ENCODE measurements around the gene FAXDC2.

GRCh38 chr5:154042799-154043224, 4.0 kb downstream of the MFAP3 start:
- PRO-cap, result bidirectional peak, plus-strand start at chr5:154043015, minus-strand start at chr5:154042898
- RAMPAGE, long total RNA, 5 experiments, result no peak in any of the 5 experiments
- RRBS, result no CpG with 5 or more reads among the region's 2 CpGs

DNA sequence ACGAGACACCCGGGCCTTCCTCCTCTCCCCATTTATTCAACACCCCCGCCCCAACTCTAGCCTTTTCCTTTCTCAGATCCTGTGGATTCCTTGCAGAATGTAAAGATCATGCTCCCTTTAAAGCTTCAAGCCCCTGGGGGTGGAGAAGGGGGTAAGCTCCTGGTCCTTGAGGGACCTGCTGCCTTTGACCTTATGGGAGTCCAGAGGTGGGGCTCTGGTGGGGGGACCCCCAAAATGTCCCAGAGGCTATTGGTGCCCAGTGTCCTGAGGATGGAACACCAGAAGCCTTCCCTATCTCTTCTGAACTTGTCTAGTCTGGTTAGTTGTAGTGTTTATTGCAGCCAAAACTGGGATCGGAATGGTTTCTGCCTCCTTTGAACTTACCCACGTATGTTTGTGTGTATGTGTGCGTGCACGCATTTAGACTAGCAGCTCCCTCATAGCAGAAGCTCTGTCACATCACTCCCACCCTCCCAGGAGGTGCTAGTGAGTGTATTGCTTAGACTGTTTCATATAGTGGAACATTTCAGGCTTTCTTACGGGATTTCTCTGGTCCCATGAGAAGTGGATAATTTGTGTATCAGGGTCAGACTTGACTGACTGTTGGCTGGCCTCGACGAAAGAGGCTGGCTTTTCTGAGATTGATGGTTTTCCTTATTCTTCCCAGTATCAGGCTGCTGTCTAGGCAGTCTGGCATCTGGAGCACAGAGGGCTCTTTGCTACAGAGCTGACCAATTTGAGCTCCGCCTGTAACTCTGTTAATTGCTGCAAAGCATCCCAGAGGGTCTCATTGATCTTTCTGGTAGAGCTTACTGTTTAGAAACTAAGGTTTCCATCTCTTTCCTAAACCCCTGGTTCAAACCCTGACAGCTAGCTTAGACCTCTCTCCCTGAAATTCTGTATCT, 1.2 kb downstream of the GALNT10 start:
- PRO-cap, result no peak
- RAMPAGE, long total RNA, 5 experiments, result no peak in any of the 5 experiments
- RRBS, result no CpG with 5 or more reads among the region's 11 CpGs

GRCh38 chr5:154272825-154273663, 82.5 kb downstream of the GALNT10 start:
- PRO-cap, result no peak
- RAMPAGE, long total RNA, 5 experiments, result start-site peak on the plus strand in 1 of 5 experiments, at chr5:154272771-154272944 at its widest, 10 reads per replicate
- RRBS, result no CpG with 5 or more reads among the region's 6 CpGs

DNA sequence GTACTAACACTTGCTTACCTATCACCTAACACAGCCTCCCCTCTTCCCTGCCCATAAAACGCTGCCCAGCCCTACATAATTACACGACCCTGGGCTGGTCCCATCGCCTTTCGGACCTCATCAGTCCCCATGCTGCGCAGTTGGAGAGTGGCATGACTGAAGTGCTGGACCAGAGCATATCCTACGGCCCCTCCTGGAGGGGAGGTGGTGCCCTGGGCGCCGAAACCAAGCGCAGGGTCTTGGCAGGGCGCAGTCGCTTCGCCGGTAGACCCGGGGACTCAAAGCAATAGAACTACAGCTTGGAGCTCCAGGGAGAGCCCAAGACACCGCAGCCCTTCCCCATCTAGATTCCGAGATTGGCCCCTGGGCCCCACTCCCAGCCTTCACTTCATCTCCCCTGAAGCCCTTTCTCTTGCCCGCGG, 969 bp upstream of the SAP30L start:
- PRO-cap, result no peak
- RAMPAGE, long total RNA, 5 experiments, result no peak in any of the 5 experiments
- RRBS, result no CpG with 5 or more reads among the region's 18 CpGs

DNA sequence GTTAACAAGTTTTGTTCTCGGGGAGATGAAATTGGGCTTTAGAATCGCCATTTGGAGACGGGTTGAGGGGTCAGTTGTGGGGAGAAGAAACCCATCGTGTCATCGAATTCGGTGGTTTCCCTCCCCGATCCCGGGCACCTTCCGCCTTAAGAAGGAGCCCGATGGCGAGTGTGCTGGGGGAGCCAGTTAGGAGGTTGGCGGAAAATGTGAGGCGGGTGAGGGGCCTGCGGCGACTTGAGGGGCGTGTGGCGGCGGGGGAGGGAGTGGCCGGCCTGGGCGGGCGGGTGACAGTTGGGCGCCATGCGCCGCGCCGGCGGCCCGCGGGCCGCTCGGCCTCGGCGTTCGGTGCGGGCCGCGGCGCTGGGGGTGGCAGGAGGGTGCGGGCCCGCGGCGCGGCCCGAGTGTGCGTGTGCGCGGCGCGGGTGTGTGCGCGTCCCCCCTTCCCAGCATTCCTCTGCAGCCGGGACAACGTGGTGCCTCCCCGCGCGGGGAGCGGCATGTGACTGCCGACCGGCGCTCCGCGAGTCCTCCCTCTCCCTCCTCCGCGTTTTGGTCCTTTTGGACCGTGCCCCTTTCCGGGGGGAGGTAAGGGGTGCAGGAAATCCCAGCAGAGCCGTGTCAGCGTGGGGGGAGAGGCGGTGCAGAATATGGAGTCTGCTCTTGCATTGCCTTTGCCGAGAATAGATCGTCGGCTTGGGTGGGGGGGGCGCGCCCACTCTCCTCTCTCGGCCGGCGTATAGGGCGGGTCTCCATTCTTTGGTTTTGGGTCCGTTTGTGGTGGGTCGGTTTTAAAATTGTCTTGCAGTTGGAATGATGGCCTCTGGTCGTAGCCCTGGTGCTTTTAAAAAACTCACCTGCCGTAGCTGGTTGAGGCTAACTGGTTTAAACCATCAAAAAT, 1.8 kb downstream of the LARP1 start:
- PRO-cap, result bidirectional peak, plus-strand start at position 449 of the sequence, minus-strand start at position 456 of the sequence
- RAMPAGE, long total RNA, 5 experiments, result no peak in any of the 5 experiments
- RRBS, result 2% methylated on average over 23 of the region's 82 CpGs

DNA sequence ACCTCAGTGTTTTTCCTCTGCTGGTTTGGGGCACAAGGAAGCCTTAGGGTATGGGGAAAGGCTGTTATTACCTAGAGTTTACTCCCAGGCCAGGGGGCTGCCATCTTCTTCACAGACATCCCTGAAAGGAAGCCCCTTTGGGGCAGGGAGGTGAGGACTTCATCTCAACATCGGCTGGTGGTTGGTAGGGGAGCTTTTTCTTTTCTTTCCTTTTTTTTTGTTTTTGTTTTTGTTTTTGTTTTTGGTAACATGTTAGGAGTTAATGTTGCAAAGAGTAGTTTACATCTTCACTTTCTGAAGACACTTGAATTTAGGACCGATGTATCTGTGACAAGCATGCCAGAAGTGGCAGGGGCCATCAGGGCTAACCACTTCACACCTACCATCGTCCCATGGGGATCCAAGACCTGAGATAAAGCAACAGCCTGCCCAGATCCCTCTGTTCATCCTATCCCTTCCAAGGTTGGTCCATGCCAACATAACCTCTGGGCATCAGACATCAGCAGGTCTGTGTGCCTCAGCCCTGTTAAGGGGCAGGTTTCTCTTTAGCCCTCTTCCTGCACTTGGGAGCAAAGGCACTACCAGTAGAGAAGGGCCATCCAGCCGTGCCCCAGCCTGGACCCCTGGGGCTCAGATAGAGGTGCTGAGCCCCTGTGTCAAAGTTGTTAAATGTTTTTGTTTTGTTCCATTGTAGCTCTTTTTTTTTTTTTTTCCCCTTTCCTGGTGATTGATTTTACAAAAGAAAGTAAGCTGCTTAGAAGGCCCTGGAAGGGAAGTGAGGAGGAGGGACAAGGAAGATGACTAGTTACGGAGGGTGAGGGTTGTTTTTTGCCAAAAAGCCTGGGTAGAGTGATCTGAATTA, 33.9 kb downstream of the FAXDC2 start:
- PRO-cap, result no peak
- RAMPAGE, long total RNA, 5 experiments, result no peak in any of the 5 experiments
- RRBS, result no CpG with 5 or more reads among the region's 5 CpGs

DNA sequence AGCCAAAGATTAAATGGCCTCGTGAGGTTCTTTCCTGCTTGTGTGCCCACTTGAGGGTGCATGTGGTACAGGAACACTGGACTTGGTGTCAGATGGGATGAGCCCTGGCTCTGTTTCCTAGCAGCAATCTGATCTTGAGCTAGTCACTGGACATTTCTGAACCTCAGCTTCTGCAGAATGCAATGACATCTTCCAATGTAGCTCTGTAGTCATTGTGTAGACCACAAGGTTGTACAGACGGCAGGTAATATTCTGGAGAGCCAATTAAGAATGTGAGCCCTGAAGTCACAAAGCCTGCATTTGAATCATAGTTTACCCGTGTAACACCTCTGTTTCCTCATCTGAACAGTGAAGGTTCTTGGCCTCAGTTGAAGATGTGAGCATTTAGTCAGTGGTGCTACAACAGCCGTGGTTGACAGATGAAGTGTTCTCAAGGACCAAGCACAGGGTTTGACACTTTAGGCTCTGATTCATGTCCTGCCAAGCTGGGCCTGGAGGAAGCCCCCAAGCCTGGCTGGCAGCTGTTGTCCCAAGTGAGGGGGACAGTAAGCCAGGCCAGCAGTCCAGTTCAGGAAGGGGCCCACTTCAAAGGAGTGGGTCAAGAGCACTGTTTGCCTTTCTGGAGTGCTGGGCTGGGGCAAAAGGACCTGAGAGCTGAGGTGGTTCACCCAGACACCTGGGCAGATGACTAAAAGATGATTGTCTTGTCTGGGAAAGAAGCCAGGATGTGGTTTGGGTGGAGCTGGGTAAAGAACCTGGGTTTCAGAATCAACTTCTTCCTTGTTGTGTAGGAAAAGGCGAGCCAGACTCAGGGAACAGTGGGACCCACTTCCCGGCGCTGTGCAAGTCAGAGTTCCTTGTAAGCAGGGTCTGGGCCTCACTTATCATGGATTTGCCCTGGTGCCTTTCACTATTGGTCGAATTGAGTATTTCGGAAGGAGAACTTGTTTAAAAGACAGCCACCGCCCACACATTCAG, 20.7 kb downstream of the FAXDC2 start:
- PRO-cap, result no peak
- RAMPAGE, long total RNA, 5 experiments, result start-site peak on the minus strand in 1 of 5 experiments, centred at position 639 of the sequence, 6 reads per replicate
- RRBS, result no CpG with 5 or more reads among the region's 10 CpGs

- PRO-cap, result no peak
- RAMPAGE, long total RNA, 5 experiments, result no peak in any of the 5 experiments
- RRBS, result no CpG with 5 or more reads among the region's 4 CpGs
Measured at GRCh38 chr5:154837494-154837917, 12.9 kb downstream of the FAXDC2 start.

DNA sequence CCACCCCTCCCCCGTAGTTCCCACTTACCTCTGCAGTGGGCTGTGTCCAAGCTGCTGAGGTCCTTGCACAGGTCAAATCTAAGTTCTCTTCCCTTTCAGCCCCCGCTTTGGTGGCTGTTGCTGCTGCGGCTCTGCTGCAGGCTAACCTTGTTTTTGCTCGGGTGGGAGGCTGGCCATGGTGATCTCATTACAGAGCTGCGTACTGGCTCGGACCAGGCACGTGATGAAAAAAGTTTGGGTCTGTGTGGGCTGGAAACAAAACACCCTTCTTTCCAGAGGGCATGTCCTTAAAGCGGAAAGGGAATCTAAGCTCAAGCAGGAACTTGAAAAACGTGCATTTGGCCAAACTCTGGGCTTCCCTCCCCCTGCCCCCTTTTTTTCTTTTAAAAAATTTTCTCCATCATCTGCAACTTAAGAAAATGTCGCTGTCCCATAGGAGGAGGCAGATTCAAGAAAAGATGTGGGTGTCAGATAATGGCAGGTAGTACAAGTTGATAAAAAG, at the start of gene FAXDC2:
Gene FAXDC2 (minus strand): TSS at position 149 of the 502 bp plus-strand sequence.
- PRO-cap, result no peak
- RAMPAGE, long total RNA, 5 experiments, result start-site peak on the minus strand in 3 of 5 experiments, centred at positions 133 to 151 of the sequence, 42 to 140 reads per replicate
- RRBS, result no CpG with 5 or more reads among the region's 10 CpGs

GRCh38 chr5:154857316-154857647, 1.1 kb upstream of the CNOT8 start:
- PRO-cap, result bidirectional peak, plus-strand start at chr5:154857491, minus-strand start at chr5:154857517
- RAMPAGE, long total RNA, 5 experiments, result no peak in any of the 5 experiments
- RRBS, result no CpG with 5 or more reads among the region's 23 CpGs

DNA sequence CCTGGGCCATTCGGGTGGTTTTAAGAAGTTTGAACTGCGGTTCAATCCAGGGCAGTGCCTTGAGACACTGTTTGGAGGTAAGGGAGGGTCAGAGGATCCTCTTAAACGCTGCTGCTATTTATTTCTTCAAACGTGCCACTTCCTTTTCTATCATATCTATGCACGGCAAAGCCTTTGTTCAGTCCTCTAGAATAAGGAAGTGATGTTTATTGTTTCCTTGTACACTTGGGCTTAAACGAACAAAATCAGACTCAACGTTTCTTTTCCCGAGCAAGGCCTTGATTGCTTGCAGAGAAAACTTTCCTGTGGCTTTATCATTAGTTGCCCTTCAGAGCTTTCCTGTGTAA, 966 bp downstream of the CNOT8 start:
- PRO-cap, result no peak
- RAMPAGE, long total RNA, 5 experiments, result no peak in any of the 5 experiments
- RRBS, result no CpG with 5 or more reads among the region's 8 CpGs

DNA sequence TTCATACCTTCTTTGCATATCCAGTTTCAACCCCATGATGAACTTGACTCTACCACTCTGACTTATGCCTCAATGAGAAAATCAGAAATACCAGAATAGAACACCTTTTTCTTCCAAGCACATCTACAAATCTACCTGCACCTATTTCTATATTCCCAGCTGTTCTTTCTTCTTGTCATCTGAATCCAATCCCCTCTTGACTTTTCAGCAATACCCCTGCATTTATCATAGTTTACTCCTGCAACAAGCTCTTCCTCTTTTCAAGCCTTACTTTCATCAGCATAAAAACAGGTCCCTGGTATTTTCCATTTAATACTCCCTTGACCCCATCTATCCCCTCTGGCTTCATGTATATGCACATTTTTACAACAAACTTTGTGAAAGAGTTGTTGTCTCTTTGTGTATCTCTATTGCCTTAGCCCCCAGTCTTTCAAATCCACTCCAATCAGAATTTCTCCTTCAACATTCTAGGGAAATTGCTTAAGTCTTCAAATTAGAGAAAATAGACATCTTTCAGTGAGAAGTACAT, 3.1 kb downstream of the GEMIN5 start:
- PRO-cap, result no peak
- RAMPAGE, long total RNA, 5 experiments, result no peak in any of the 5 experiments

DNA sequence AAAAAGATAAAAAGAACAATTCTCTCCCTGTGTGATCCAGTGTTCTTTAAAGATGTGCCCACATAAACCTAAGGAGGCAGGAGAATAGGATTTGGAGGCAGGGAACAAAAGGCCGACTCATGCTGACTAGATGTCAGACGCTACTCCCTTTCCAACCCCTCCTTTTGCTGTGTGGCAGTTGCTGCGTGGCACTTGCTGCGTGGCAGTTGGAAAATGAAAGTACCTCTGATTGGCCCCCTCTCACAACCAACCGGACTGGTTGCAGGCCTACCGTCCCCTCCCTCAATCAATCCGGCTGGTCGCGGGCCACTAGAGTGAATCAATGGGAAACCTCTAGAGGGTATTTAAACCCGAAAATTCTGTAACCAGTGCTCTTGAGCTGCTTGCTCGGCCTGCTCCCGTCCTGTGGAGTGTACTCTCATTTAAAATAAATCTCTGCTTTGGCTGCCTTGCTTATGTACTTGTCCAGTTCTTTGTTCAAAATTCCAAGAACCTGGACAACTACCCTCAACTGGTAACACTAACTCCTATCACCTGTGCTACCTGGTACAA, 551.1 kb downstream of the KIF4B start:
- PRO-cap, result no peak
- RAMPAGE, long total RNA, 5 experiments, result no peak in any of the 5 experiments
- RRBS, result no CpG with 5 or more reads among the region's 12 CpGs

GRCh38 chr5:155729072-155729436, 597.9 kb upstream of the SGCD start:
- PRO-cap, result no peak
- RAMPAGE, long total RNA, 5 experiments, result no peak in any of the 5 experiments
- RRBS, result no CpG with 5 or more reads among the region's 19 CpGs

DNA sequence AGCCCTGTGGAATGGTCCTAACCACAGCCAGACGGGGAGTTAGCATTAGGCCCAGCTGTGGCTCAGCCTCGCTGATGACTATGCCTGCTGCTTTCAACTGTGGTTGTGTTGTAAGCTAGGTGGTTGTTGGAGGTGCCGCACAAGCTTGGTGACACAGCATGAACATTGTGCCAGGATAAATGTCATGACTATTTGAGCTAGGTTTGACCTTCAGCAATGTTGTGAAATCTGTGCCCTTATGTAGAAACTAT, 40.7 kb downstream of the SGCD start:
- PRO-cap, result no peak
- RAMPAGE, long total RNA, 5 experiments, result no peak in any of the 5 experiments
- RRBS, result no CpG with 5 or more reads among the region's 3 CpGs

- PRO-cap, result no peak
- RAMPAGE, long total RNA, 5 experiments, result no peak in any of the 5 experiments
- RRBS, result no CpG with 5 or more reads among the region's 2 CpGs
Measured at GRCh38 chr5:156479671-156480233, 152.8 kb downstream of the SGCD start.

GRCh38 chr5:157049664-157049998, 9.3 kb downstream of the HAVCR1 start:
- PRO-cap, result no peak
- RAMPAGE, long total RNA, 5 experiments, result no peak in any of the 5 experiments
- RRBS, result no CpG with 5 or more reads among the region's 1 CpG

GRCh38 chr5:157106435-157107775, 1.9 kb downstream of the HAVCR2 start:
- PRO-cap, result no peak
- RAMPAGE, long total RNA, 5 experiments, result no peak in any of the 5 experiments
- RRBS, result no CpG with 5 or more reads among the region's 16 CpGs

DNA sequence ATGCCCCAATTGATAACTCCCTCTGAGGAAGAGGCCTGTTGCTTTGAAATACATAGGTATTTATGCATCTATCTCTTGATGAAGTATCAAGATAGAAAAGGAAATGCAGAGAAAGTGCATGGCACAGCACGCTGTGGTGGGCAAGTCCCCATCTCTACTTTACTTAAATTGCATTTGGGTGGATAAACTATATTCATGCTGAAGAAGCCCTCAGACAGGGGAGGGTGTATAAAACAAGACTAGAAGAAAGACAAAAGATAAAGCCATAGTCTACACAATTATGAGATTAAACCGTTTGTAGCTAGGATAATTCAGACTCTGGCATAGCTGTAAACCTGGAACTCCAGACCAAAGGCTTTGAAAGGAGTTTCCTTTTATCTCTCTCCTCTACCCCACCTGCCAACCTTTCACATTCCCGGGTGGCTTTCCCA, 6.5 kb downstream of the GARIN3 start:
- PRO-cap, result no peak
- RAMPAGE, long total RNA, 5 experiments, result no peak in any of the 5 experiments
- RRBS, result no CpG with 5 or more reads among the region's 3 CpGs

GRCh38 chr5:157193493-157194213, 13.0 kb downstream of the ITK start:
- PRO-cap, result bidirectional peak, plus-strand start at chr5:157194004, minus-strand start at chr5:157193838
- RAMPAGE, long total RNA, 5 experiments, result no peak in any of the 5 experiments
- RRBS, result no CpG with 5 or more reads among the region's 7 CpGs

All from stomach (tissue), 7 donors.